A673 (cell line): ENCODE results near the genes CEP152, COPS2 and DTWD1.

- PRO-cap: no peak
These were observed 42.8 kb downstream of the FBN1 start for GRCh38 chr15:48602639-48603219.

GRCh38 chr15:48762224-48762897 lies 48.5 kb downstream of the CEP152 start:
- PRO-cap: no peak

- PRO-cap: unidirectional peak, plus-strand start at chr15:48810530; bidirectional peak, plus-strand start at chr15:48811381, minus-strand start at chr15:48811046
These were observed at the start of gene CEP152 for GRCh38 chr15:48810450-48811574. Gene CEP152, minus strand, starts transcription at chr15:48811069.

DNA sequence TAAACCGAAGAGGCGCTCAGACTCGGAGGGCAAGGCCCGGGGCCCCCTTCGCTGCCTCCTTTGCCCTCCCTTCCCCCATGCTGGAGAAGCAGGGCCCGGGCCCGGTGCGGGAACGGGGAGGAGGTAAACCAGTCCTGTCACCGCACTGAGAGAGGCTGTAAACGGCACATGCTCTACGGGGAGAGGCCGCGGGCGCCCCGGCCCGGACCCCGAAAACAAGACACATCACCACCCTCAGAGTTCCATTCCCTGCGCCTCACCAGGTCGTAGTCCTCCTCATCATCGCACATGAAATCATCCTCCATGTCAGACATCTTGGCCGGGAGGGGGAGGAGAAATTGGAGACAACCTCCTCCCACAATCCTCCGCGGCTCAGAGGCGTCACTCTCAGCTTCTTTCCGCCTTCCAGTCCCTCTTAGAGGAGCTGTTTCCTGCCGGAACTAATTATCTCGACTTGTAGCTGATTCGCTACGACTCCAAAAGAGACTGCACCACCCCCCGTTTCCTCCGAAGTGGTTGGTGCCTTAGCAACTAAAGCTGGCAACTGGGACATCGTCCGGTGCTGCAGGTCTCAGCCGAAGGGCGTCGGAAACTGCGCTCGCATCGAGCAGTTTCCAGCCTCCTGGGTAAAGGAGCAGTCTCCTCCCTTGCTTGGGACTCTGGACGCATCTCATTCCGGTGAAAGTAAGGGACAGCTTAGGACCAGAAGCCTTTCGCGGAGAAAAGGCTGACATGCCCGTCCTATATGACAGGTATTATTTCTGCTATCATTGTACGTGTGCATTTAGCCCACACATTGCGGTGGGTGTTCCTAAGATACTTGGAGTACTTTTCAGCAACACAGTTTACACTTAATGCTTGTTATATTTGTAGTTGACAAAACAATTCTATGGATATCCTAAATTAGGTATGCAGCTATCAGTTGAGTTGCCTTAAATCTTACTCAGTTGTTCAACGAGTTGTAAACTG lies at the start of gene COPS2:
Gene COPS2, minus strand, starts transcription at position 335 of the 969 bp plus-strand sequence.
- PRO-cap: bidirectional peak, plus-strand start at position 552 of the sequence, minus-strand start at position 308 of the sequence

GRCh38 chr15:49423791-49424634 lies 971 bp downstream of the FGF7 start:
- PRO-cap: no peak

DNA sequence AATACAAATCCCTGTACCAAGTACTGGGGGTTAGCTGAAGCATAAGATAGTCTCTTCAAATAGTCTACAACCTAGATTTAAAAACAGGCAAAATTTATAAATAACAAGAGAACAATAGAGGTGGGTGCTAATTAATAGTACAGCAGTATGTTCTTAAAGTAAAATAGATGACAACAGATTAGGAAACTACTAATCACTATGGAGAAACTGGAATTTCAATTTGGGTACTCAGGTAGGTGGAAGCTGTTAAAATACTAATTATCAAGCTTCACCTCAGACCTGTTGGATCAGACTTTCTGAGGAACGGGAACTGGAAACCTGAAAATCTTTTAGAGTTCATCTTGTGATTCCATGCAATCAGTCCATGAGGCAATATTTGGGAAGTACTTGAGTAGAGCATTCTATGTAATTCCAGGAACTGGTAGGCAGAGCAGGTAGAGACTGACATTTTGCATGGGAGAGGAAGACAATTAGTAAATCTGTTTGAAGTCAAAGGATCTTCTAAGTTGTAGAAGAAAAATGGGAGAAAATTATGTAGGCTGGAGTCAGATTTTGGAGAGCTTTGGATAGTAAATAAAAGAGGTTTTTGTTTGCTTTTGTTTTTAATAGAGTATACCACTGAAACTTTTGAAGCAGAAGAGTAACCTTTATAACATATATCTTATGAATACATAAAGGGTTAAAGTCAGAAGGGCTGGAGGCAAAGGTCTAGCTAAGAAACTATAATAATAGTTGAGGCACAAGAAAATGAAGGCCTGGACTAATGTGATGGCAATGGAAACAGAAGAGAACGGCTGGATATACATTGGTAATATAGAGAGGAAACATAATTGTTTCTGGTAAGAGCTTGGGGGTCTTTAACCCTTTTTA lies 43.1 kb downstream of the FGF7 start:
- PRO-cap: no peak

DNA sequence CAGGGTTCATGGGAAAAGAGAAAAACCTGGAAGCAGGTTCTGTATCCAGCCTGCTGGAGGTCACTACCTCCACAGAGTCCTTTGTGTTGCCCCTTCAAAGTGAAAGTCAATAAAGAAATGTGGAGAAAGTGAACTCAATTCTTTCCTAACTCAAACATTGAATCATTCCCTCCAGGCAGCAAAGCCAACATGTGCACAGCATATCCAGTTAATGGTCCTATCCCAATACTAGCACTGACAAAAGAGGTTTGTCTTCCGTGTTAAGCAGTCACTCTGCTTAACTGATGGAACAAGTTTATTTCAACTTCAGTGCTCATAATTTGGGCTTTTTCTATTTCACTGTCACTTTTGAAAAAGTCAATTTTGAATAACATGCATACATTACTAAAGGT lies 45.5 kb downstream of the FGF7 start:
- PRO-cap: no peak

GRCh38 chr15:49620557-49621635 lies at the start of gene DTWD1:
Gene DTWD1, plus strand, starts transcription at chr15:49621048.
- PRO-cap: bidirectional peak, plus-strand start at chr15:49621048, minus-strand start at chr15:49620816; bidirectional peak, plus-strand start at chr15:49621302, minus-strand start at chr15:49621280

- PRO-cap: no peak
These were observed 216.5 kb downstream of the ATP8B4 start for GRCh38 chr15:49902145-49903405.

GRCh38 chr15:50088432-50088821 lies 30.6 kb downstream of the ATP8B4 start:
- PRO-cap: no peak

DNA sequence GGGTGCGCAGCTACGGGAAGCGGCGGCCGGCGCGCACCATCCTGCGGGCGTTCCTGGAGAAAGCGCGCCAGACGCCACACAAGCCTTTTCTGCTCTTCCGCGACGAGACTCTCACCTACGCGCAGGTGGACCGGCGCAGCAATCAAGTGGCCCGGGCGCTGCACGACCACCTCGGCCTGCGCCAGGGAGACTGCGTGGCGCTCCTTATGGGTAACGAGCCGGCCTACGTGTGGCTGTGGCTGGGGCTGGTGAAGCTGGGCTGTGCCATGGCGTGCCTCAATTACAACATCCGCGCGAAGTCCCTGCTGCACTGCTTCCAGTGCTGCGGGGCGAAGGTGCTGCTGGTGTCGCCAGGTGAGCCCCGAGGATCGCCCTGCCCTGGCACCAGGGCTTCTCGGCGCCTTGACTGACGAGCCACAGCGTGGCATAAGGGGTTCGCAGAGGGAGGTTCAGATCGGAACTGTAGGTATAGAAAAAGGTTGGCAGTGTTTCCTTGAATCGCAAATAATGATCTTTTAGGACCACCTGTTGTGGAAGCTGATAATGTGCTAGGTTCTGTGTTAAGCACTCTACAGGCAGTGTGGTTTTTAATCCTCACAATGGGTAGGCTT lies 661 bp downstream of the SLC27A2 start:
- PRO-cap: no peak

- PRO-cap: no peak
These were observed 17.7 kb downstream of the HDC start for GRCh38 chr15:50247769-50248274.

DNA sequence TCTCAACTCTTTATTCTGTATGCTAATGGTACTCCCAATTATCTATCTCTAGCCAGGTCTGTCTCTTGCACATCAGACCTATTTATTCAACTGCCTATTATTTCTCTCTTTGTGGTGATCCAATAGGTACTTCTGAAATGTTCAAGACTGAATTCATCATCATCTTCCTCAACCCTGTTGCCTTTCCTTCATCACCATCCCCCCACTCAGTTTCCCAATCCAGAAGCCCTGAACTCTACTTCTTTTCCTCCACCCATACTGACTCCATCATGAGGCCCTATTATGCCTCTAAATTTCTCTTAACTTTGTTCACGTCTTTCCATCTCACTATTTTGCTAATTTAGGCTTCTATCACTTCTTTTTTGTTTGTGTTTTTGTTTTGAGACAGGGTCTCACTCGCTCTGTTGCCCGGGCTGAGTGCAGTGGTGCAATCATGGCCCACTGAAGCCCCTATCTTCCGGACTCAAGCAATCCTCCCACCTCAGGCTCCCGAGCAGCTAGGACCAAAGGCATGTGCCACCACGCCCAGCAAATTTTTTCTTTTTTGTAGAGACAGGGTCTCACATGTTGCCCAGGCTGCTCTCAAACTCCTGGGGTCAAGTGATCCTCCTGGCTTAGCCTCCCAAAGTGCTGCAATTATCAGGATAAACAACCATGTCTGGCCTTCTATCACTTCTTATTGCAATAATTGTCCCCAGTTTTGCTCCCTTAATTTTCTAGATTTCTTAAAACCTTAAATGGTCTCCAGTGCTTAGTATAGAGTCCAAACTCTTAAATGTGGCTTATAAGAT lies 30.4 kb upstream of the TRPM7 start:
- PRO-cap: no peak

GRCh38 chr15:50906785-50907310 lies 1.6 kb upstream of the AP4E1 start:
- PRO-cap: no peak

DNA sequence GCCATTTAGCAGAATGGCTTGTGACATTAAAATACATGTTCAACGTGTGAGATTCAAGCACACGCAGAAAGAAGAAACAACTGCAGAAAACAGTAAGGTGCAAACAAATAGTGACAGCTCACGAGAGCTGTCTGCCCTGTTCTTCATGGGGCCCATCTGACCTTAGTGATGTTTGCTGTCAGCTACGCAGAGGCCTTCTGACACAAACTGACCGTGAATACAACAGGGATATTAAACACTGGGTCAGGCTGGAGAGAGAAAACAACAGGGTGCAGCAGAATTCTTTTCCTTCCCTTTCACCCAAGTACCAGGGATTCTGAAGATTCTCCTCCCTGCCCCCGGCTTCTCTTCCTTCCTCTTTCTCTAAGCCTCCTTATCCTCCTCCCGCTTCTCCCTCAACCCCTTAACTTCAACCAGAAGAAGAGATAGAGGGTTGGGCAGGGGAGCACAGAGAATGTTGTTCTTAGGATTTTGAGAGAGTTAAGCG lies 2.2 kb downstream of the TNFAIP8L3 start:
- PRO-cap: no peak

DNA sequence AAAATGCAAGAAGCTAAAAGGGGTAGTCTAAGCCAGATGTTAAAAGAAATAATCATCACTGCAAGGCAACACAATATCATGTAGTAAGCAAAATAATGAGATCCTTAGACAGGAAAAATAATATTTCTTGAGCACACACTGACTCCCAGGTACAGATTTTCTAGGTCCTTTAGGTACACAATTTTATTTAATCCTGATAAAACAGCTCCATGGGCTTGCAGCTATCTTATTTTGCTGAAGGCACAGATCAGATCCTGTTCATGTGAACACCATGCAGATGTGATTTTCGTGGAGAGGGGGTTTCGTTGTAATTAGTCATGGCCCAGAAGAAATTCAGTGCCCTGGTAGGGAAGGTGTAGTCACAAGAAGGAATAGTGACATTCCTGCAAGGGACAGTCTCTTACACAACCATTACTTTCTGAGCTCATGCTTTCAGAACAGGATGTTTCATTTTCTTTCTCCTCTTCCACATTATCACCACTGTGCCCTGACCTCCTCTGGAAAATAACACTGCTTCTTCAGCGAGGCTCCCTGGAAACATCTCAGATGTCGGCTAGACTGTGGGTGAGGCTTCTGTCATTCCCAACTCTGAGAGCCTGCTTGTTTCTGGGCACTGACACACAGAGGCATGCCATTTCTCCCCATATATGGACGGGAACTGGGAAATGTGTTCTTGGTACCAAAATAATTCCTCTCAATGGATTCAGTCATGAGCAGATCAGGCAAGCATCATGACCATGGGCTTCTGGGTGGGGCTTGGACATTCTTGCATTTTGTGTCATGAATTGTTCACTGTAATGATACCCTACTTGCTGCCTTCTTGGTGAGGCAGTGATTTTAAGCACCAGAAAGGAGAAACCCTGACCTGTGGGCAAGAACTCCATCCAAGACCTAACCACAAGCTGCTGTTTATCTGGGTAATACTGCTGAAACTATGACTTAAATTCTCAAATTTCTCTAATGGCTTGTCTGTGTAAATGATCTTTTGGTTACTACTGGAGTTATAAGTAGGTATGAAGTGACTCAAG lies 14.2 kb upstream of the TNFAIP8L3 start:
- PRO-cap: no peak

DNA sequence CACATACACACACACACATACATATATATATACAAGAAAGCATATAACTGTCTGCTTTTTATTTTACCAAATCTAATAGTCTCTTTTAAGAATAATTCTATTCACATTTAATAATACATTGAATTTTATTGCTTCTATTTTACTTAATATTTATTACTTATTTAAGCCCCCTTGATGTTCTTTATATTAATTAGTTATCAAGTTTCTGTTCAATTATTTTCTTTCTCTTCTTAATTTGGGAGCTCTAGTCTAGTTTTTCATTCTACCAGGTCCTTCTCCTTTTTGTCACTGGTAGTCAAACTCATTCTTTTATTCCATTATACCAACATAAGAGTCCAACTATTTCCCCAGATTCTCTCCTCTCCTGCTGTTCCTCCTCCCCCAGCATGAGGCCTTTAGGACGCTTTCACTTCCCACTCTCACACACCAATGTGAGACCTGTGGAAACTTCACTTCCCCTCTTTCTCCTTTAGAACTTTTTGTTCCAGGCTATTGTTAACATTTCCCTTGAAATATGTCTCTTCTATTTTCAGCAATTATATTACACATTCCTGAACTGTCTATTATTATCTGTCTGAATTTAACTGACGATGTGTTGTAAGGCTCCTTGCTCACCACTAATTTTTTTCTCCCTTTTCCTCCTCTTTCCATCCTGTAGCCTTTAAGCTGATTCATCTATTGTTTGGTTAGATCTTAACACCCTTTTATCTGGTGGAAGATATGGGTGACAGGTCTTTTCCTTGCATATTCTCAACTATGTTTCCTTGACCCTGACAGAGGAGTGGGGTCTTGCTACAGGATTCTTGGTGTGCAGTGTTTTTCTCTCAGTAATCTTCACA lies 6.2 kb downstream of the CYP19A1 start:
- PRO-cap: no peak

DNA sequence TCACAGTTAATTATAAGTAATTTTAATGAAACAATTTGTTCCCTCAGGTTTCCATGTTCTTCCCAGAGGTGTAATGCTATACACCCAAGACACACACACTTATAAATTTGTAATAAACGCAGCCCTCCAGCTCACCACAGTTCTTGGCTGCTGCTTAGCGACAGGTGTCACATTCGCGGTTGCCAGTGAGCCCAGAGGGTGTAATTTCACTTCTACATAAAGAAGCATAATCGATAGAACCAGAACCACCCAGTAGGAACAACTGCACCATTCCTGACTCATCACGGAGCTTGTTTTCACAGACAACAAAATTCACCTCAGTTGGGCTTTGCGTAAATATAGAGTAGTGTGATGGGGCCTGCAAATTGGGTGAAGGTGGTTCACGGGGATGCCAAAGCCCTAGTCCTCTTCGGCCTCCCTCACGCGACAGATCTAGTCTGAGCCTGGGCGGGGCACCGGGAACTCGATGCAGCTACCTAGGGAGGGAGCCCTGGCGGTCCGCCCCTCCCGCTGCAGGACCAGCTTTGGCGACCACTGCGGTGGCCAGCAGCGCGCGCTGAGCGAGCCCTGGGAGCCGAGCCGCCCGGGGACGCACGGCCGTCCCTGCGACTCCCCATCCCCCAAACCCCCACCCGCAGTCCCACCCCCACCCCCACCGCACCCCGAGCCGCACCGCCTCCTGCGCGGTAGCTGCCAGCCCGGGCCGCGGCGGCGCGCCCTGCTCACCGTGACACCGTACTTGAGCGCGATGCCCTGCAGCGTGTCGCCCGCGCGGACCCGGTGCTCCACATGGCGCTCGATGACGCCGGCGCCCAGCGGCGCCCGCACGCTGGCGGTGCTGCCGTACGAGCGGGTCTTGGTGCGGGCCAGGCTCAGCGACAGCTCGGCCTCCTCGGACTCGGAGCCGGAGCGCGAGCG lies 572 bp downstream of the LYSMD2 start:
- PRO-cap: bidirectional peak, plus-strand start at position 790 of the sequence, minus-strand start at position 791 of the sequence

- PRO-cap: no peak
These were observed 478 bp upstream of the LYSMD2 start for GRCh38 chr15:51737975-51738290.

DNA sequence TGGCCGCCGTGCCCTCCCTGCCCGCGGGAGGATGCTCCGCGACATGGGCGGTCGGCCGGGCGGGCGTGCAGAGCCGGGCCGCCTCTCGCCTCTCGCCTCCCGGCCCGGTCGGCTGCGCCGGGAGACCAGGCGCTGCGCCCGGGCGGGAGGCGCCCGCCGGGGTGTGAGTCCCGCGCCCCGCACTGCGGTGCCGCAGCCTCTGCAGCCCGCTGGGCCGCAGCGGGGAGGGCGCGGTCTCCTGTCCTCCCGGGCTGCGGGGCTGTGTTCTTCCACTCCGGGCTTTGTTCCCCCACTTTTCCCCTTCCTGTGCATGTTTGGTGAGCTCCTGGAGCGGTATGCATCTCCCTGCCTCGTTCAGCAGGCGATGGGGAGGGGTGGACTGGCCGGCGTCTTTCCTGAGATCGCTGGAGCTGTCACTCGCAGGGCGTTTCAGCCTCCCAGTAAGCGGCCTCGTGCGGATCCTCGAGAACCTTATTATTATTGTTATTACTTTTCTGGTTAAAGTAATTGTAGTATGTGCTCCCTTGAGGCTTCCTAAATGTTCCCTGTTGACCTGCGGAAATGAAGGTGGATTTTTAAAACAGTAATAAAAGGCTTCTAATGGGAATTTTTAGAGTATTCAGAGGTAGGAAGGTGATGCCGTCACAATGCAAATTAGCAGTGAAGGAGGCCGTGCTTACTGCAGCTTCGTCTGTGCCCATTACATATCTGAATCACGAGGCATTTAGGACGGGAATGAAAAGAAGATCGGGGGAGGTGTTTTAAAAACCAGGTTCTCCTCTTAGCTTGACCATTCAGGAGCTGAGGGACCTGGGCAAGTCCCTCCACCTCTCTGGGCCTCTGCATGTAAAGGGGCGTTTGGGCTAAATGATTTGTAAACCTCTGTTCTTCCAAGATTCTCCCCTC lies 642 bp downstream of the TMOD2 start:
- PRO-cap: no peak